SK-N-DZ (cell line): ENCODE data around the genes INPP4A and LIPT1.

GRCh38 chr2:96859576-96860434, 2.0 kb upstream of the ANKRD39 start:
RAMPAGE:
- cytosol, long total RNA = no peak
- nucleus, long total RNA = no peak

DNA sequence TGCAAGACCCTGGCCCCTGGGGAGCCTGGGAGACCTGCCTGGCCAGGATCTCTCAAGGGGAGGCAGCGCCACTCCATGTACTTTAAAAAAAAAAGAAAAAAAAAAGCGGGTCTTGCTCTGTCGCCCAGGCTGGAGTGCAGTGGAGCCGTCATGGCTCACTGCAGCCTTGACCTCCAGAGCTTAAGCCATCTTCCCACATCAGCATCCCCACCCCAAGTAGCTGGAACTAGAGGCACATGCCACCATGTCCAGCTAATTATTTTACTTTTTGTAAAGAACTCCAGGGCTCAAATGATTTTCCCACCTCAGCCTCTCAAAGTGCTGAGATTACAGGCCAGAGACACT, 29.6 kb upstream of the SEMA4C start:
RAMPAGE:
- cytosol, long total RNA = no peak
- nucleus, long total RNA = no peak

GRCh38 chr2:96954192-96955015, 32.0 kb downstream of the FAM178B start:
RAMPAGE:
- cytosol, long total RNA = no peak
- nucleus, long total RNA = no peak

RAMPAGE:
- cytosol, long total RNA = no peak
- nucleus, long total RNA = no peak
Observed at GRCh38 chr2:97142390-97143222, 29.7 kb downstream of the ANKRD36 start.

GRCh38 chr2:97194668-97195123, 81.7 kb downstream of the ANKRD36 start:
RAMPAGE:
- cytosol, long total RNA = no peak
- nucleus, long total RNA = no peak

DNA sequence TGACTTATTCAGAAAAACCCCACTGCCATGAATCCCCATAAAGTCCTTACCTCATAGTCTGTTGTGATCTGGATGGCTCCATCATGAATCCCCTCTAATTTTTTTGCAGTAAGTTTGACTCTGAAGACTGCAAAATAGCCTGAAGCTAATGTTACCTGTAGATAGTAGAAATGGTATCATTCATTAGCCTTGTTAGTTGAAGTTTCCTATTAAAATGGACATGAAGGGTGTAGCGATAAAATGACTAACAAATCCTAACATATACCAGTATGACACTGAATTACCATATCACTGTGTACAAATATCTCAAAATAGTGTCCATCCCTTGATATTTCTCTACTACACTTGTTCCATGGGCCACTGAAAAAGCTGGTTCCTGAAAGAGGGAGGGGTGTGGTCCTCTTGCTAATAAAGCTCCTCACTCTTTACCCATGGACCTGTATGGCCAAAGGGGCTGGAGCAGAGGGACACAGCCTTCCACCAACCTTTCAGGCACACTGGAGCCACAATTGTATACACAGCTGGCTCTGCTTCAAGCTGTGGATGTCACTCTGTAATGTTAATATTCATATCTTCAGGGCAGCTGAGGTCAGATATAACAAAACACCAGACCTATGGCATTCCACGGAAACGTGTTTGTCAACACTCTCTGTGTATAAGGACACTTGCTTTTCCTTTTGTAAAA, 97.8 kb downstream of the ZAP70 start:
RAMPAGE:
- cytosol, long total RNA = no peak
- nucleus, long total RNA = no peak

GRCh38 chr2:97815140-97815497, 101.7 kb downstream of the ZAP70 start:
RAMPAGE:
- cytosol, long total RNA = no peak
- nucleus, long total RNA = no peak

GRCh38 chr2:97851226-97851876, 138.0 kb downstream of the ZAP70 start:
RAMPAGE:
- cytosol, long total RNA = no peak
- nucleus, long total RNA = no peak

GRCh38 chr2:97965001-97965559, 30.7 kb downstream of the TMEM131 start:
RAMPAGE:
- cytosol, long total RNA = no peak
- nucleus, long total RNA = no peak

DNA sequence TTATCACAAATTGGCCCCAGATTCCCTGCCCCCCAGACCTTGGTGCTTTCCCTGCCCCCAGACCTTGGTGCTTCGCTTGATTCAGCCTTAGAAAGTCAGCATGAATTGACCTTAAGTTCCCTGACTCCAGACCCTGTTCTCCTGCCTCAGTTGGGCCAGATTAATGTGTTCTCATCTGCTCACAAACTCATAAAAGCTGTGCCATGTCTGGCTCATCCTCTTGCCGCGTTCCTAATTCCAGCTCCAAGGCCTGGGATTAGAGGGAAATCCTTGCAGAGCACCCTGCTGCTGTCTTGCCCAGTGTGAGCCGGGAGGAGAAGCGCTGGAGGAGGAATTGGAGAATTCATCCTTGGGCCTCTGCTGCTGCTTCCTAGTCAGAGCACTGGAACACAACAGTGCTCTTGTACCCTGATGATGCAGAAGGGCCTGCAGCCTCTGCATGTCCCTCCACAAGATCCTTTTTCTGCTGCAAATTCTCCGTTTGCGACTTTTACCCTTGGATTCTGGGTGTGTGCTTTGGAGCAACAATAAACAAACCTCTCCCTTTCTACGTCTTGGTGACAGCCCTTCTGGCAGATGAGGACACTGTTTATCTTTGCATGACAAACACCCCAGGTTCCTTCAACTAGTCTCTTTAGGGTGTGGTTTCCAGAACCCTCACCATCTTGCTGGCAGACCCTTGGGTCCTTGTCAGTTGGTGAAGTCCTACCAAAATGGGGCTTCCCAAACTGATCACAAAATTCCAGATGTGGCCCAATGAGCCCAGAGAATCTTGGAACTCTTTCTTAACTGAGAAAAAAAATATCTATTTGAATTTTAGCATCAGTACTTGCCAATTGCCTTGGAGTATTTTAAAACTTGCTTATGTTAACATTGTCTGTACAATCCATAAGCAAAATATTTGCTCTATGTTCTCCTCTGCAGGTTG, 46.8 kb upstream of the CNGA3 start:
RAMPAGE:
- cytosol, long total RNA = no peak
- nucleus, long total RNA = no peak

GRCh38 chr2:98444304-98445622, at the start of gene INPP4A:
INPP4A (plus strand) TSS chr2:98444858.
RAMPAGE:
- cytosol, long total RNA = no peak
- nucleus, long total RNA = no peak

DNA sequence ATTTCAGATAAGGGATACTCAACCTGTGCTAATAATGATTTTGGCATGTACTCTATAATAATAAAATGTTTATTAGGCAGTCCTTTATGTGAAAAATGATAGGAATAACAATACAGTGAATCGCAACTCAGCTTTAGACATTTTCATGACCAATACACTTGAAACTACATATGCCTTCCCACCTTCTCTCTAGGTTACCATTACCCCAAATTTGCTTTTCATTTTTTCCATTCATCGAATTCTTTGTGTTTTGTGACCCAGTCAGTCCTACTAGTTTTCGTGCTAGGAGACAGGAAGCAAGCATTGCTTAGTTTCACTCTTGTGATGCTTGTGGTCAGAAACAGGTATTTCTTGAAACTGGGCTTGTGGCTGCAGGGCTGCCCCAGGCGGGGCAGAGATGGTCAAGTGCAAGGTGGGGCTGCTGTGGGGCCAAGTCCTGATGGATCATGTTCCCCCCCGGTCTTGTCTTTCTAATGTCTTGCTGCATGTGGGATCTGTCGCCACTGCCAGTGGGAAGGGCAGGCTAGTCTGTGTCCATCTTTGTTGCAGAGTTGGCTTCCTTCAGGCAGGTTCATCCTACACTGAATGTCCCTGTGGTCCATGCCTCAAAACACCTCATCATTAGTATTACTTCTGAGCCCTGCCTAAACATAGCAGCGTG, 38.5 kb downstream of the INPP4A start:
RAMPAGE:
- cytosol, long total RNA = no peak
- nucleus, long total RNA = no peak

DNA sequence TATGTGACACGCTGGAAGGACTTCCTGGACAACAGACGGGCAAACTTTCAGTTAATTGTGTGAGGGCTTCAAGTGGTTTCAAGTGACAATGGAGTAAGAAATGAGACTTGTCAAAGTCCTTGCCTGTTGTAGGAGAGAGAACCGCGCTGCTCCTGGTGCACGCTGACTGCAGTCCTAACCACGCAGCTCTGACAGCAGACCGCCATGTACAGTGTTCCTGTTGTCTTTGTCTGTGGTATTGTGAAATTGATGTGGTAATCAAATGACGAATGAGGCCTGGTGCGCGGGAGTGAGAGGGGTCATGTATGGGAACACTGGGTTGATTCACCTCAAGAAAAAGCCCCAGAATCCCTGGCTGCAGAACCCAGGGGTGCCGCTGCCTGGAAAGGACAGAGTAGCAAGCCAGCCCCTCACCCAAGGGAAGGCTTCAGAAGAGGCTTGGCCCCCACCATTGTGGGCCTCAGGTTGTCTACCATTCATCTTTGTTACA, 64.0 kb downstream of the INPP4A start:
RAMPAGE:
- cytosol, long total RNA = no peak
- nucleus, long total RNA = no peak

RAMPAGE:
- cytosol, long total RNA = no peak
- nucleus, long total RNA = no peak
Observed at GRCh38 chr2:98546809-98547858, 61.2 kb downstream of the COA5 start.

RAMPAGE:
- cytosol, long total RNA = no peak
- nucleus, long total RNA = no peak
Observed at GRCh38 chr2:98556498-98557172, 51.7 kb downstream of the COA5 start.

DNA sequence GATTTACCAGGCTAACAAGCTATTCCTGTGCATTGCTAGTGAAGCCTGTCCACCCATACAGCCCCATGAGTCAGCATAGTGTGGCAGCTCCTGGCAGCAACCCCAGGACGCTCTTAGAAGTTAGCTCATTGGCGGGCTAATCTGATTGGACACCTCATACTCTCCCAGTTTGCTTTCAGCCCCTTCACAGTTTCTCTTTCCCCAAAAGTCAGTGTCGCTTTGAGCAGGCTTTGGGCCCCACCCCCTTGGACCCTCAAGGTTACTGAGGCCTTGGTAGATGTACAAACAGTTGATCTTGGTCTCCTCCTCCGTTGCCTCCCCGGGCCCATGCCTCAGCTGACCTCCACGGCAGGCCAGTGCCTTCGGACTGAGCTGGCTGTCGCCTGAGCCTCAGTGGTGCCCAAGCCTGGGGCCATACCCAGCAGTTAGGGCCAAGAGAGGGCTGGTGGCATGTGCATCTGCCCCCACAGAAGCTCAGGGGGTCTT, 47.9 kb downstream of the COA5 start:
RAMPAGE:
- cytosol, long total RNA = no peak
- nucleus, long total RNA = no peak

DNA sequence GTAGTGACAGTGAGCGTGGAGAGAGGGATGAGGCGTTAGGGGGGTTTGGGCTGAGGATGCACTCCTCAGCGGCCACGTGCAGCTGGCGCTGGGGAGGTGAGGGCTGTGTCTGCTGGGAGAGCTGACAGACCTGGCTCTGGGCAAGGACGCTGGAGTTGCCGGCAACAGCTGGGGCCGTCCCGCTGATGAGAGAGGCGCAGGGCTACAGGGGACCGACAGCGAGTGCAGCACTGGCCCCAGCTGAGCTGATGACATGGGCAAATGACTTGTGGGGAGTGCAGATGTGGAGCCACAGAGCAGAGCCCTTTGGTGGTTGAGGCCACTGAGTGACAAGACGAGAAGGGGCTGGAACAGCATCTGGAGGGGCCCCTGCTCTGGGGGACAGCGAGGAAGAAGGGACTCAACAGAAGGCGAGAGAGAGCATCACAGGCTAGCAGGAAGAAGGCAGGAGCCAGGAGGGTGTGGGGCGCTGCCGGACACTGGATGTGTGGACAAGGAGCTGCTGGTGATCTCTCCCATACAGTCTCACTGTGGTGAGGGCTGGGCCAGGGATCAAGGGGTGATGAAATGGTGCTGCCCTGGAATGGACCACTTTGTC, 38.3 kb downstream of the COA5 start:
RAMPAGE:
- cytosol, long total RNA = no peak
- nucleus, long total RNA = no peak

DNA sequence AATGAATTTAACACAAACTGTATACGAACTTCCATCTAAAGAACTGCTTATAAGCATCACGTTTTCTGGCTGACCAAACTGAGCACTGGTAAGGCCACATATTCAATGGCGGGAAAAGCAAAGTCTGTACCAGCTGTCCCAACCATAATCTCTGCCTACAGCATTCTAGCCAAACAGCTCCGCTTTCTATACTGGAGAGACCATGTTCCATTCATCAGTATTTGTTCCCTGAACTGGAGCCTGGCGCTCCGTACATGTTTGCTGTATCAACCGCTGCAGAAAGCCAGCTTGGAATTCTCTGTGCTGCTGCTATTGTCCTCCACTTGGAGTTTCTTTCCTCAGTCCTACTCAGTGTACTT, 2.0 kb downstream of the COA5 start:
RAMPAGE:
- cytosol, long total RNA = no peak
- nucleus, long total RNA = no peak

RAMPAGE:
- cytosol, long total RNA = no peak
- nucleus, long total RNA = no peak
Observed at GRCh38 chr2:98835565-98836492, 100.2 kb downstream of the CRACDL start.

DNA sequence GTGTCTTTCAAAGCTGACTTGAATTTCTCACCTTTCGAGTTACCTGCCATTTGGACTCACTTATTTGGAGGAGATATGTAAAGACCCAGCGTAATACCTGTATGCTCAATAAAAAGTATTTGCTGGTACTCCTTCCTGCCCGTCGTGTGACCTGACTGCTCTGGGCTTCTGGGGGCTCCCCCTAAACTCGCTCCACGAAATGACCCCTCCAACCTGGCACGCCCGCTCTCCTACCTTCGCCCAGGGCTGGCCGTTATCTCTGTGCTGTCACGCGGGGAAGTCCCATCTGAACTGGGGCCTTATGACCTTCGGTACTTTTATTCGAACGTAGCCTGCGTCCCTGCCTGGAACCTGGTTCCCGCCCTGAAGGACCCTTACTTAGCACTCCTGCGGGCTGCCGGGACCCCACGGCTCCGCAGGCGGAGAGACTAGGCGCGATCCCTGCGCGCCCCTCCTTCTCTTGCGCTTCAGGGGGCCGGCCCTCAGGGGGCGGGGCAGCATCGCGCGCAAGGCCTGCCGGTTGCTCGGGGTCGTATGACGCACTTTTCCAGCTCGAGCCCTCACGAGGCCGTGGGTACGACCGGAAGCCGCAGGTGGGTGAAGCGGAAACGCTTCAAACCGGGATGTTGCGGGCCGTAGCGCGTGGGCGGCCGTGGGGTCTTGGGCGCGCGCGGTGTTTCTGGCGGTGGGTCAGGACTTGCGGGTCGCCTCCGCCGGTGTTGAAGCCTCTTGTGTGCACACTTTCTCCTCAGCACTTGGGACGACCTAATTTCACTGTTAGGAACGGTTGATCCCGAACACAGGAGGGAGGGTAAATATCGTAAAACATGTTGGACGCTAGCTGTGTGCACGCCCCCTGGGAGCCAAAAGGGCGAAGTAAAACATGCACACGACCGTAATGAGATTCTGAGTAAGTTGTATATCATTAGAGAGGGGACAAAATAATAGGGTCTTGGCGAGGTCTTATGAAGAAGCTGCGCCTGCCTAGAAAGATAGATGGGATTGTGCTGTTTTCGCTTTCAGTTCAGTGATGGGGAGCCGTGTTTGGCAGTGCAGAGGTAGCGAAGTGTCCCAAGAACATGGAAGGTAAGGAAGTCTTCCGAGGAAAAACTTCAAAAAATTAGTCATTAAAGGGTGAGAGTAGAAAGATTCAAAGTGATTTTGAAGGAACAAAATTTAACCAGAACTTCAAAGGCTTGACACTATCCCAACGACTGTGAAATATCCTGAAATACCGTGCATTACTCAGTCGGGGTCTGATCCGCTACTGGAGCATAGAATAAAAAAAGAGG, at the start of gene LIPT1:
LIPT1 (plus strand) TSS at position 509 of the 1,292 bp plus-strand sequence.
RAMPAGE:
- cytosol, long total RNA = no peak
- nucleus, long total RNA = start-site peak on the plus strand centred at position 600 of the sequence, 127 bp wide, 65 and 33 reads in 2 replicates